ENCODE measurements around a stretch of chr2.

- PRO-cap, 4 experiments: no peak in any of the 4 experiments
- RAMPAGE, long total RNA, 2 experiments: no peak in any of the 2 experiments
- RRBS: no CpG with 5 or more reads among the region's 2 CpGs
These were observed 623.1 kb upstream of the ID2 start for GRCh38 chr2:8058801-8059101.

GRCh38 chr2:8238842-8239380, 442.9 kb upstream of the ID2 start:
- PRO-cap, 4 experiments: no peak in any of the 4 experiments
- RAMPAGE, long total RNA, 2 experiments: no peak in any of the 2 experiments
- RRBS: no CpG with 5 or more reads among the region's 6 CpGs

- PRO-cap, 4 experiments: no peak in any of the 4 experiments
- RAMPAGE, long total RNA, 2 experiments: no peak in any of the 2 experiments
- RRBS: no CpG with 5 or more reads among the region's 11 CpGs
These were observed 351.9 kb upstream of the ID2 start for GRCh38 chr2:8329883-8330398.

GRCh38 chr2:8457649-8458194, 224.1 kb upstream of the ID2 start:
- PRO-cap, 4 experiments: no peak in any of the 4 experiments
- RAMPAGE, long total RNA, 2 experiments: no peak in any of the 2 experiments
- RRBS: no CpG with 5 or more reads among the region's 18 CpGs

GRCh38 chr2:8500372-8500991, 181.4 kb upstream of the ID2 start:
- PRO-cap, 4 experiments: no peak in any of the 4 experiments
- RAMPAGE, long total RNA, 2 experiments: no peak in any of the 2 experiments
- RRBS: no CpG with 5 or more reads among the region's 9 CpGs

GRCh38 chr2:8573026-8574232, 108.4 kb upstream of the ID2 start:
- PRO-cap, 4 experiments: no peak in any of the 4 experiments
- RAMPAGE, long total RNA, 2 experiments: no peak in any of the 2 experiments
- RRBS: 91% methylated on average over 2 of the region's 39 CpGs

DNA sequence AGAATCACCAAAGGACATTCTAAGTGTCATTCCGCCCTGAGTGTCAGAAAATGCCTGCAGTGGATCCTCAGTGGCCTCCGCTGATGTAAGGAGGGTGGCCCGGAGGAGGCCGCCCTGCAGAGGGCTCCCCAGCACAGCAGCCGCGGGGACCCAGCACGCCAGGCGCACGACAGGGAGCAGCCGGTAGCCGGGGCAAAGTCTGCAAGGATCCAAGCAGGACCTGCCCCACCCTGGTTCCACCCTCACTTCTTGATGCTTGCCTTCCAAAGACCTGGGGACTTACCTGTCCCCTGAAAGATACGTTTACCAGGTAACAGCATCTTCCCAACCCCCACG, 54.1 kb upstream of the ID2 start:
- PRO-cap, 4 experiments: no peak in any of the 4 experiments
- RAMPAGE, long total RNA, 2 experiments: no peak in any of the 2 experiments
- RRBS: 96% methylated on average over 6 of the region's 13 CpGs

GRCh38 chr2:8661762-8661982, 20.2 kb upstream of the ID2 start:
- PRO-cap, 4 experiments: no peak in any of the 4 experiments
- RAMPAGE, long total RNA, 2 experiments: no peak in any of the 2 experiments
- RRBS: no CpG with 5 or more reads among the region's 5 CpGs

DNA sequence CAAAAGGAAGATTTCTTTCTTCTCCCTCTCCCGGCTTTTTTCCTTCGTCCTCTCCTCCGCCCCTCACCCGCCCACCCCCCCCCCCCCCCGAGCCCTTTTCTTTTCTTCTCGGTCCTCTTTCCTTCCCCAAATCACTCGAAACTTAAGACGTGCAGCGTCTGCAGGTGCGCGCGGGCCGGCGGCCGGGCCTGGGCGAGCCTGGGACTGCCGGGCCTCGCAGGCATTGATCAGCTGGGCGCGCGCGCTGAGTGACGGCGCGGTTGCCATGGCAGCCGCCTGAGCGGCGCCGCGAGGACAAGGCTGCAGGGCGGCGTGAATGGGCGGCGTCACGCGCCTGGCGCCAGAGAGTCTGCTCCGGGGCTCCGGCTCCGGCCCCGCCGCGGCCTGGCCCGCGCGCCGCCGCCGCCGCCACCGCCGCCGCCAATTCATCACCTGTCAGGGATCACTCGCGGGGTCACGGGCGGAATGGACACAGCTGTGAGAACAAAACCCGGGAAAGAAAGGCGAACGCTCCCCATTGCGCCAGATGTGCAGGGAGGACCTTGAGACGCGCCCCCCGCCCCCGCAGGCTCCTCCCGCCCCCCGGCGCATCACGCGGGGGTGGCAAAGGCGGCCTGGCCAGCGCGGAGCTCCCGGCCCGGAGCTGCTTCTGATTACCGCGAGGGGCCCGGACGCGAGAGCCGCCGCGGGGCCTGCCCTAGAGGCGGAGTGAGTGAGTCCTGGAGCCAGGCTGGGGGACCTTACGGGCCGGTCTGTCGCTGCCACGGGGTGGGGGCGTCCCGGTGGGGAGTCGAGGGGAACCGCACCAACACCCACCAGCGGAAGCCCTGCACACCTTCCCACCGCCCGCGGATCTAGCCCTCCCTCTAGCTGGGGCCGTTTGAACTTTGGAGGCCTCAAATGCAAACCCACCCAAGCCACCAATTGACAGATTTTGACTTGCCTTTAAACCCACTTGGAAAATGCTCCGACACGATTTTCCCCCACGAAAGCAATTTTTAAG, 2.9 kb upstream of the ID2 start:
- PRO-cap, 4 experiments: peak in 4 of 4 experiments; most common plus-strand start position 606 of the sequence (in 4); most common minus-strand start position 206 of the sequence (in 4)
- RAMPAGE, long total RNA, 2 experiments: no peak in any of the 2 experiments
- RRBS: 2% methylated on average over 24 of the region's 100 CpGs

DNA sequence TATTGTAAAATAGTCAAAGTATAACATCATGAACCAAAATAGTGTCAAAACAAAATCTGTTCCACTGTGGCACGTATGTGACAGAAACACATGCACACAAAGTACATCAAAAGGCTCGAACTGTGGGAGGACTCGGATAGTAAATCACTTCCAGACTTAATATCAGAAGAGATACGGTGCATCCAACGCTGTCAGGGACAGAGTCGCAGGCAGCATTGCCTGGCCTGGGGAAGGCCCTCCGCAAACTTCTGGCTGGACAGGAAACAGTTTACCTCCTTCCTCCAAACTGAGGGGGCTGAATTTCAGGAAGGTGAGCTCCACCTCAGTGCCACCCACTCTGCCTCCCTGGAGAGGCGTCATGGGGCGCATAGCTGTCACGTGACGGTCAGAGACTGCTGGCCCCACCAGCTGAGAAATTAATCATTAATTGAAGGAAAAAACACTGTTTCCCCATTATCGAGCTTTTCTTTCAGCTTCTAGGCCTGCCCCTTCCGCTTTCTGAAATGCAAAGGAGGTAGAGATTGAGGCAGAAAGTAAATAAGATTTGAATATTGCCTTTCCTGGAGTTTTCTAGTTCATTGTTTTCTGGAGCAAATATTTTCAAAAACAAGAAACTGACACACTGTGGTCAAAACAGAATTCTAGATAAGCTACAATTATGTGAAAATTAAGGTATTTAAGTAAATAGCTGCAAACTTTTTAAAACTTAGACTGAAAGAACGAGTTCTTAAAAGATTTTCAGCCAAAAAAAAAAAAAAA, 1.6 kb upstream of the ID2 start:
- PRO-cap, 4 experiments: peak in 4 of 4 experiments; most common plus-strand start position 106 of the sequence (in 1); most common minus-strand start position 248 of the sequence (in 3)
- RAMPAGE, long total RNA, 2 experiments: no peak in any of the 2 experiments
- RRBS: no CpG with 5 or more reads among the region's 14 CpGs

GRCh38 chr2:8681718-8681986, 204 bp upstream of the ID2 start:
- PRO-cap, 4 experiments: peak in 4 of 4 experiments; most common minus-strand start chr2:8681861 (in 3)
- RAMPAGE, long total RNA, 2 experiments: no peak in any of the 2 experiments
- RRBS: no CpG with 5 or more reads among the region's 27 CpGs

- PRO-cap, 4 experiments: no peak in any of the 4 experiments
- RAMPAGE, long total RNA, 2 experiments: no peak in any of the 2 experiments
- RRBS: no CpG with 5 or more reads among the region's 4 CpGs
These were observed 571 bp downstream of the ID2 start for GRCh38 chr2:8682576-8682677.

DNA sequence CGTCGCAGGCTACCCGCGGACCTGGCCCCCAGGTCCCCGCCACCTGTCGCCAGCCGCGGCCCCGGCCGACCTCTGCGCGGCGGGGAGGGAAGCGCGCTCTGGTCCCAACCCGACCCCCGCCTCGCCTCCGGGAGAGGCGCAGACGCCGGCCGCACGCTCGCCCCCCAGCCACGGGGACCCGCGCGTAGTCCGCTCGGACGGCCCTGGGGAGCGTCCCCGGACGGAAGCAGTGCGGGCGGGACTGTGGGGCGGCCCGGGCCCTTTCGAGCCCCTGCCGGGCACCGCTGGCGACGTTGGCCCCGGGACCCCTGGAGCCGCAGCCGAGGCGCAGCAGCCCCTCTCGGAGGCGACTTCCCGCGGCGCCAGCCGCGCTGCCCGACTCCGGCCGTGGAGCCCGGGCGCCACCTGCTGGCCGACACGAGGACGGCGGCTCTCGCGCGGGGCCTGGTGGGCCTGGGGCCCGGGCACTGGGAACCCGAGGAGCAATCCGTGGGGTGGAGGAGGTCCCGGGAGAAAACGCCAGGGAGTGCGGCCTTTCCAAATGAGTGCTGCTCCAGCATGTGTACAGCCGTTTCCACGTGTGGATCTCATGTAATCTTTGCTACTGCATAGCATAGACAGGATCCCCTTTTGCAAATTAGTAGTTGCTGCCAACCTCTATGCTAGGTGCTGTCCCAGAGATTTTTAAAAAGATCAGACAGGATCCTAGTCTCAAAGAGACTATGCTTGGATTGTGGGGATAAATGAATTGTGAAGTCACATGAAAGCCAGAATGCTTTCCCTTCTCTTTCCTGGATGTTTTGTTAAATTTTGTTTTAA, 3.9 kb downstream of the ID2 start:
- PRO-cap, 4 experiments: peak in 2 of 4 experiments; most common minus-strand start position 100 of the sequence (in 1)
- RAMPAGE, long total RNA, 2 experiments: no peak in any of the 2 experiments
- RRBS: 2% methylated on average over 56 of the region's 75 CpGs

- PRO-cap, 4 experiments: no peak in any of the 4 experiments
- RAMPAGE, long total RNA, 2 experiments: no peak in any of the 2 experiments
- RRBS: no CpG with 5 or more reads among the region's 16 CpGs
These were observed 27.7 kb downstream of the ID2 start for GRCh38 chr2:8709448-8710049.

DNA sequence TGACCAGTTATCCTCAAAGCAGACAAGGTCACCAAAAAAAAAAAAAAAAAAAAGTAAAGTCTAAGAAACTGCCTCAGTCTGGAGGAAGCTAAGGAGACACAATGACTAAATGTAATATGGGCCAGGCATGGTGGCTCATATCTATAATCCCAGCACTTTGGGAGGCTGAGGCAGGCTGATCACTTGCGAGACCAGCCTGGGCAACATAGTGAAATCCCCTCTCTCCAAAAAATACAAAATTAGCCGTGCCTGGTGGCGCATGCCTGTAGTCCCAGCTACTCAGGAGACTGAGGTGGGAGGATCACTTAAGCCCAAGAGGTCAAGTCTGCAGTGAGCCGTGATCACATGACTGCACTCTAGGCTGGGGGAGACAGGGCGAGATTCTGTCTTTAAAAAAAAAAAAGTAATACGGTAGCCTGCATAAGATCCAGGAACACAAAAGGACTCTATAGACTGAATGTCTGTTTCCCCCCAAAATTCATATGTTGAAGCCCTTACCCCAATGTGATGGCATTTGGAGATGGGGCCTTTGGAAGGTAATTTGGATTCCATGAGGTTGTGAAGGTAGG, 17.2 kb downstream of the MBOAT2 start:
- PRO-cap, 4 experiments: no peak in any of the 4 experiments
- RAMPAGE, long total RNA, 2 experiments: no peak in any of the 2 experiments
- RRBS: no CpG with 5 or more reads among the region's 6 CpGs

- PRO-cap, 4 experiments: no peak in any of the 4 experiments
- RAMPAGE, long total RNA, 2 experiments: no peak in any of the 2 experiments
- RRBS: no CpG with 5 or more reads among the region's 28 CpGs
These were observed 99.4 kb upstream of the MBOAT2 start for GRCh38 chr2:9102571-9103632.

DNA sequence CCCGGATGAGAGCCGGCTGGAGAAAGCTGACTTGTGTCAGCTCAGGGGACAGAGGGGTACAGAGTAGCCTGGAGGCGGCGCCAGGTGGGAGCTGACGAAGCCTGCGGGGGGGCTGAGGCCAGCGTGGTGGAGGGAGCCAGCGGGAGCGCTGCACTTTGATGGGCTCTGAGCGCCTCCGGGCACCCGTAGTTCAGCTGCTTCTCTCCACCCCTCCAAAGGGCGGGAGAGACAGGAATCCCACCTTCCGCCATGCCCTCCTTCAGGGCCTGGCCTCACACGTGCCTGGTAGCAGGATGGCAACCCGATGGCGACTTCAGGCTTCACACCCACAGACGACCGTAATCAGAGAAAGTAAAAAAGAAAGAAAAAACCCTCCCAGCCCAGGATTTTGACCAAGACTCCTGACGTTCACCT, 60.9 kb upstream of the ASAP2 start:
- PRO-cap, 4 experiments: no peak in any of the 4 experiments
- RAMPAGE, long total RNA, 2 experiments: no peak in any of the 2 experiments
- RRBS: no CpG with 5 or more reads among the region's 20 CpGs

DNA sequence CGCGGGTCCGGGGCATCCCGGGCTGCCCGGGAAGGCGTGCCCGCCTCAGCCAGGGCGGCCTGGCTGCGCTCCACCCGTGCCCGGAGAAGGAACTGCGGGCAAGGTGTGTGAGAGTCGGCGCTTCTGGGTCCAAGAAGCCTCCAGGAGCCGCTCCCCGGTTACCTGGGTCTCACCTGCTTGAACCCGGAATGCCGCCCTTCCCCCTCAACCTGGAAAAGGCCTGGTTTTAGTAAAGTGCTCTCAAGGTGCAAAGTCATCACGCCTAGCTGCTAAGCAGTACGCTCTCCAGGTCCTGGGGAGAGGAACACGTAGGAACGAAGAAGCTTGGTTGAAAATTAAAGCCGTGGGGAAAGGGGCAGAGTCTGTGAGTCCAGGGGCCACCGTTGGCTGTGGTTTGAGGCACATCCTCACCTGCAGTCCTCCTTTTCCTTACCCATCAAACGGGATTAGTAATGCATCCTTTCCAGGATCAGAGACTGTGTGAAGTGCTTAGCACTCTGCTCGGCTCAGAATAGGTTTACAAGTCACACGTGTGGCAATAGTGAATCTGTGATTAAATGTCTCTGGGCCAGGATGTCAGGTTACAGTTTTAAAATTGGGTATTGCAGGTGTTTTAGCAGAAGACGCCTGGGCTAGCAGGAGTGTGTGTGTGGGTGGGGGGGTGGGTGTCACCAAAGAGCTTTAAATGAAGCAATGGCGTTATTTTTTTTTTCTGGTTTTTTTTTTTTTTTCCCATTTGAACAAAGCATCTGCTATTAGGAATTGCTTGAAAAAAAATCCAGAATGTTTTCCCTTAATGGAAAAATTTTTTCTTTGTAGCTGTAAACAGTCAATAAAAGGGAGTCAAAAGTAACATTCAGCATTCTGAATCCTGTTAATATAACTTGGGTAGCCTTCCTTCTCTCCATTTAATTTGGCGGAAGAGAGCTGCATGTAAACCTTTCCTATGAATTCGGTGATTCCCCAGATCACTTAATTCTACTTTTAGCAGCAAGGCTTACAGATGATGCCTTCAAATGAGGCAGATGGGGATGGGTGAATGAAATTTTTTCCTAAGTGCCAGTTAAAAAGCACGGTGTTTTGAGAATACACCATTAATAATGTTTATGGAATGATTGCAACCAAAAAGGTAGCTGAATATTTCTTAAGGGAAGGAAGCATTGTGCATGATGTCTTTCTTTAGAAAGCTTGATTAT, 1.5 kb downstream of the ASAP2 start:
- PRO-cap, 4 experiments: peak in 4 of 4 experiments; most common plus-strand start position 77 of the sequence (in 1); most common minus-strand start position 482 of the sequence (in 2)
- RAMPAGE, long total RNA, 2 experiments: no peak in any of the 2 experiments
- RRBS: 2% methylated on average over 14 of the region's 32 CpGs

GRCh38 chr2:9300924-9301284, 94.3 kb downstream of the ASAP2 start:
- PRO-cap, 4 experiments: peak in 2 of 4 experiments; most common plus-strand start chr2:9301165 (in 1)
- RAMPAGE, long total RNA, 2 experiments: no peak in any of the 2 experiments
- RRBS: no CpG with 5 or more reads among the region's 7 CpGs

DNA sequence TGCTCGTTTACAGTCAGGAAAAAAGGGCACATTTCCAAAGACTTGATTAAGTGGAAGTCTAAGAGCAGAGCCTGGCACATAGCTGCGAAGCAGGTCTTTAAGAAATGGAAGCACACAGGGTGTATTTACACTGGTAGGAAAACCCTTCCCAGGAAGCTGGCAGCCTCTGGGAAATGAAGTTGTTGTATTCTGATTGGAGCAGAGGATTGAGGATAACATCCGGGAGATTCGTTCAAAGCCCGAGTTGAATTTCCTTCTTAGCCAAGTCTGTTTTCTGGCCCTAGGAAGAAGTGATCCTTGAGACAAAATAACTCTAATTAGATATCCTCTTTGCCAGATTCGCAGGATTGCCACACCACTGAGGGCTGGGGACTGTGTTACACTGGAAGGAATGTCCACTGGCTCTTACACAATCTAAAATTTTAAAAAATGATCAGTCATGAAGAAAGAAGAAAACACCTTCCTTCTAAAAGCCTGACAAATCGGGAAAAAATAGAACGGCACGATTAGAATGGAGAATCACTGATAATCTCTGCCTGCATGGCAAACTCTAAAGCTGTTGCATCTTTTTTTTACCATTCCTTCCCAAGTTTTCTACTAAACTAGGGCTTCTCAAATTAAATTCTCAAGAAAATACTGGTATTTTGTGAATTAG, 75.8 kb downstream of the ITGB1BP1 start:
- PRO-cap, 4 experiments: no peak in any of the 4 experiments
- RAMPAGE, long total RNA, 2 experiments: no peak in any of the 2 experiments
- RRBS: no CpG with 5 or more reads among the region's 9 CpGs